Peripheral blood mononuclear cell (primary cell): ENCODE results near the genes STX1B, ITGAX and TP53TG3E.

GRCh38 chr16:30966652-30967269, 9.2 kb downstream of the SETD1A start:
- PRO-cap, 8 experiments, result peak in 2 of 8 experiments; most common plus-strand start chr16:30966736 (in 1)

DNA sequence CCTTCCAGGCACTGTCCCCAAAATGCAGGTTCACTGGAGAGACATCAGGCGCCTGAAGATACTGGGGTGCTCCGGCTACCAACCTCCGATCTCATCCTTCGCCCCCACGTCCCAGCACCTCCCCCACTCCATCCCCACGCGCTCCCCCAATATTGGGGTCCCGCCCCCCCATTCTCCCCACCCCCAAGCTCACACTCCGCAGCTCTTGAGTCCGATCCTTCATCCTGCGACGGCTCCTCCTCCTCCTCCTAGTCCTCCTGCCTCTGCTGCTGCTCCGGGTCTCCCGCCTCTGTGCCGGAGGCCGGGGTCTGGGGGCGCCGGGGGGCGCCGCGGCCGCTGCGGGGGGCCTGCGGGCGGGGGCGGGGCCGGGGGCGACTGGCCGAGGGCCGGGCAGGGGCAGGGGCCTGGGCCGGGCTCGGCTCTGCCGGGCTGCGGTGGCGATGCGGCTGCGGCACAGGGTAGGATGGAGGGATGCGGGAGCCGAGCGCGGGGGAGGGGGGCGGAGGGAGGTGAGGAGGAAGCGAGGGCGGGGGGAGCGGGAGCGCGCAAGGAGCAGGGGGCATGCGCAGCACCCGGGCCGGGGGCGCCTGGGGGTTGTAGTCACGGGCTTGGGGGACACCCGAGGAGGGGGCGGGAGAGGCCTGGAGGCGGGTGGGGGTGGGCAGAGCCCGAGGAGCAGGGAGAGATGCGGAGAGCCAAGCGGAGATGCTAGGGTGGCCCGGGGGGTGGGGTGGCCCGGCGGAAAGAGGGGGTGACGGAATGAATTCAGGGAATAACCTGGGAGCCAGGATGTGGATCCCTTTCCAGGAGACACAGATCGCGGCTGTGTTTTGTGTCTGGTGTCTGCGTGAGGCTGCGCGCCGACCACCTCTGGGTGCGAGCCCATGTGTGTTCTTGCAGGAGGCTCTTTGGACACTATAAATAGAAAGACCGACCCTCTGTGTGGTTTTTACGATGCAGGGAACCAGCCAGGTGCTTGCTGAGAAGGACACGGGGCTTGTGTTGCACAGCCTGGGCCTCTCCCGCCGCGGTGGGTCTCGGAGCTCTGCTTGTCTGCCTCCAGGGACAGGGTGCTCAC, at the start of gene STX1B:
TSS of gene STX1B (minus strand) at position 465 of the 1,078 bp plus-strand sequence.
- PRO-cap, 8 experiments, result no peak in any of the 8 experiments

- PRO-cap, 8 experiments, result no peak in any of the 8 experiments
These were observed 10.4 kb downstream of the ZNF668 start for GRCh38 chr16:31063579-31064160.

DNA sequence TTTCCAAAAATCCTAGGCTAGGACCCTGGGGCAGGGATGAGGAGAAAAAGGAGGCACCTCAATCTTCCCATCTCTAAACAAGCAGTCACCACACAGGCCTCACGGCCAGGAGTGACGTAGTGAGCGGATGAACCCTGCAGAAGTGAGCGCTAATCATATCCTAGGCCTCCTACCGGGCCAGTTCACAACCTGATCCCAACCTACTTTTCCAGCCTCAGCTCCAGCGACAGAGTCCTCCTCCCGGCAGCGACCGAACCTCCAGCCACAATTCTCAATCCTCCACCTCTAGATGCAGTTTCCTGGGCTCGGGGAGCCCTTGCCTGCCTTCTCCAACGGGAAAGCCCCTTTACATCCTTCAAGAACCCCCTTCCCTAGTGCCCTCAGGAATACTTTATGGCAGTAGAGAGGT, 1.5 kb downstream of the ZNF668 start:
- PRO-cap, 8 experiments, result peak in 1 of 8 experiments; most common plus-strand start position 108 of the sequence (in 1); most common minus-strand start position 113 of the sequence (in 1)

- PRO-cap, 8 experiments, result no peak in any of the 8 experiments
These were observed 4.6 kb upstream of the KAT8 start for GRCh38 chr16:31112640-31113465.

GRCh38 chr16:31129712-31130207, 5.8 kb downstream of the PRSS8 start:
- PRO-cap, 8 experiments, result peak in 8 of 8 experiments; most common plus-strand start chr16:31129927 (in 7); most common minus-strand start chr16:31129834 (in 8)

DNA sequence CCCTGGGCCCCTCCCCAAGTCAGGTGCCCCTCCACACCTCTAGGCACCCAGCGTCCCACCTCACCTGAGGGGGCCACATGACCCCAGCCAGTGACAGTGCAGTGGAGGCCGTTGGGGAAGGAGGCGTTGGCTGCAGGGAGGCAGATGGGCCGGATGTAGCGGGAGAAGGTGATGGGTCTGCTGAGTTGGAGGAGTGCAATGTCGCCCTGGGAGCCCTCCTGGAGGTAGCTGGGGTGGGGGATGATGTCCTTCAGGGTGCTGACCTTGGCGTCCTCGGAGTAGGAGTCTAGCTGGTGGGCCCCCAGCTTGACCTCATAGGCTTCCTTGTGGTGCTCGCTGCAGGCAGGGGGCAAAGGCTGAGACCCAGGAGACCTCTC, 2.9 kb downstream of the PRSS8 start:
- PRO-cap, 8 experiments, result no peak in any of the 8 experiments

- PRO-cap, 8 experiments, result peak in 5 of 8 experiments; most common plus-strand start chr16:31188977 (in 2)
These were observed 9.0 kb downstream of the FUS start for GRCh38 chr16:31188701-31189489.

DNA sequence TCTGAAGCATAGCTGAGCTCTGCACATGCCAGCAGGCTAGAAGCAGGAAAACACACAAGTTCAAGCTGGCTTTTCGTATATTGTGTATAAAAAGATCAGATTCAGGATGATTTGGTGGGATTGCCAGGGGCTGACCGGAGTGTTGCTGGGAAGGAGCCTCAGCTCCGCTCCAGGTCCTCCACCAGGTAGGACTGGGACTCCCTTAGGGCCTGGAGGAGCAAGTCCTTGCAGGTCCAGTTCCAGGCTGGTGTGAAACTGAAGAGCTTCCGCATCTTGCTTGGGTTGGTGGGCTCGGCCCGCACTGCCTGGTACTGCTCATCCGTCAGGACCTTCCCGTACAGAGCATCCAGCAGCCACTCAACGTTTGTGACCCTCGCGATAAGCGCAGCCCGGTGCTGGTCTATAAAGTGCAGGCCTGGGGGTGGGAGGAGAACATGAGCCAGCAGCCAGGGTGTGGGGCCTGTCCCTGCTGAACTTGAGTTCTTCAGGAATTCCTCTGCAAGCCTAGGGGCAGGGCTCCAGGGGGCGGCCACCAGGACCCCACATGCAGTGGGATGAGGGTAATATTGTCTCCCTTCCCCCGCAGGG, 1.0 kb downstream of the PYCARD start:
- PRO-cap, 8 experiments, result peak in 6 of 8 experiments; most common plus-strand start position 109 of the sequence (in 5); most common minus-strand start position 357 of the sequence (in 1)

DNA sequence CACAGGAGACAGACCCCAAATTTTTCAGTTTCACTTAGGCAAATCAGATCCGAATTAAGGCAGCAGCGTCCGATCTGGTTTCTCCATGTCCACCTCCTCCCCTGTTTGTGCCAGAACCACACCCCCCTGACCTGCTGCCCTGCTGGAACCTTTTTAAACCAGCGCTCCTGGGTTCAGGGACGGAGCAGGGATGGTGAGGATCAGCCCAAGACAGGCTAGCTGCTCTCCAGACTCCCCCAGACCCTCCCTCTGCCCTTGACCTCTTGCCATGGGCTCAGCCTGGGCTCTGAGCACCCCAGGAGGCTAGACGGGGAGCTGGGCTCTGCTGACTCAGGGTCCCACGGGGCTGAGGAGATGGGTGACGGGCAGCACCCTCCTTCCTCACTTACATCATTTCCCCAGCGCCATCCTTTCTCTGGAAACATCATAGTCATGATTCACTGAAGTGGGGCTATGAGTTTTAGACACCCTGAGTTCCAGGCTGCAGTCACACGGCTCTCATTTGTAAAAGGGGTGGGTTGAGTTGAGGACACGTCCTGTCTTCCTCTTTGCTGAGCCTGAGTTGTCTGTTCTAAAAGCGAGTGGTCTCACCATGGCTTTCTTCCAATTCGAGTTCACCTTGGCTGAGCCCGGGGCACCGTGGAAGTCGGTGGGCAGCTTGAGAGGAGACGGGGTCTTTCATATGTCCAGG, 3.1 kb upstream of the ITGAX start:
- PRO-cap, 8 experiments, result peak in 7 of 8 experiments; most common plus-strand start position 501 of the sequence (in 5); most common minus-strand start position 288 of the sequence (in 7)

GRCh38 chr16:31354862-31355388, at the start of gene ITGAX:
Gene ITGAX, plus strand, starts transcription at chr16:31355176.
- PRO-cap, 8 experiments, result peak in 8 of 8 experiments; most common plus-strand start chr16:31355188 (in 5); most common minus-strand start chr16:31355037 (in 6)

- PRO-cap, 8 experiments, result no peak in any of the 8 experiments
These were observed 709 bp upstream of the COX6A2 start for GRCh38 chr16:31428969-31429168.

- PRO-cap, 8 experiments, result no peak in any of the 8 experiments
These were observed 1.4 kb upstream of the COX6A2 start for GRCh38 chr16:31429254-31430165.

DNA sequence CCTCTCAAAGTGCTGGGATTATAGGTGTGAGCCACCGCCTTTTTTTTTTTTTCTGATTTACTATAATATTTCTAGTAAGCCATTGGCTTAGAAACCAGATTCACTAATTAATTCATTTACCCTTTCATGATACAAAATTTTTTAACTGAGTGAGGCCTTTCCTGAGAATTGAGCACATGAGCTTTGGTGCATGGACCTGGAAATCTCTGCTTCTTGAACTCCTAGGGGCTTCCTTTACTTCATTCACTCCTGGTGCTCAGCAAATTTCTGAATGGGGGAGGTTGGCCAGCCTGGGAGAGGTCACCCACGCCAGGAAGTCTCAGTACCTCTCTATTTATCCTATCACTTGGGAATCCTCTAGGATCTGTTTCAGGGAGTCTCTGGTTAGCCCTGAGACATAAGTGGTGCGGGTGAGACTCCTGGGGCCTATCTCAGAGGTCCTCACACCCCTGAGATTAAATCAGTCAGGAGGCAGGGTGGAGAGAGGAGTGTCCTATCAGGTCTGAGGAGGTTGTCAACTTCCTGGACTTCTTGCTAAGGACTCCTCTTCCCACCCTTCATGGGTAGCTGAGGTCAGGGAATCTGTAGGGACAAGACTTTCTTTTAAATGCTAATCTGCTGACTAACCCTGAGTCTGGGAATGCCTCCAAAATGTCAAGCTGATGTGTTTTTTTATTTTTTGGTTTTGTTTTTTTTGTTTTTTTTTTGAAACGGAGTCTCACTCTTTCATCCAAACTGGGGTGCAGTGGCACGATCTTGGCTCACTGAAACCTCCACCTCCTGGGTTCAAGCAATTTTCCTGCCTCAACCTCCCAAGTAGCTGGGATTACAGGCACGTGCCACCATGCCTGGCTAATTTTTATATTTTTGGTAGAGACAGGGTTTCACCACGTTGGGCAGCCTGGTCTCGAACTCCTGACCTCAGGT, 6.7 kb upstream of the ARMC5 start:
- PRO-cap, 8 experiments, result no peak in any of the 8 experiments

- PRO-cap, 8 experiments, result no peak in any of the 8 experiments
These were observed 36.7 kb upstream of the ZNF267 start for GRCh38 chr16:31836865-31837388.

GRCh38 chr16:32085406-32085765, 167.7 kb upstream of the TP53TG3D start:
- PRO-cap, 8 experiments, result no peak in any of the 8 experiments

DNA sequence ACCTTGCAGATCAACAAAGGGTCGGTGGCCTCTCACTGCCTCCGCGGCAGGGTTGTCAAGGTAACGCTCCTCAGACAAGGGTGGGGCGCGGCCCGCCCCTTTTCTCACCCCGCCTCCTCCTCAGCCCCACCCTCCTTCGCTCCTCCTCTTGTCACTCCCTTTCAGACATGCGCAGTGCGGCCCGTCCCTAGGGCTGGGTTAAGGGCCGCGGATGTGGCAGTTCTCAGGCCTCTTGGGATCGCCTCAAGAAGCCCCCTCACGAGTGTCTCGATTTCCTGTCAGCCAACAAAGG, 516 bp downstream of the TP53TG3D start:
- PRO-cap, 8 experiments, result no peak in any of the 8 experiments

- PRO-cap, 8 experiments, result no peak in any of the 8 experiments
These were observed at the start of gene TP53TG3E for GRCh38 chr16:33303967-33304571. Gene TP53TG3E, plus strand, starts transcription at chr16:33304306.

GRCh38 chr16:34160041-34160336, 700.6 kb downstream of the TP53TG3F start:
- PRO-cap, 8 experiments, result peak in 2 of 8 experiments; most common plus-strand start chr16:34160148 (in 2)

DNA sequence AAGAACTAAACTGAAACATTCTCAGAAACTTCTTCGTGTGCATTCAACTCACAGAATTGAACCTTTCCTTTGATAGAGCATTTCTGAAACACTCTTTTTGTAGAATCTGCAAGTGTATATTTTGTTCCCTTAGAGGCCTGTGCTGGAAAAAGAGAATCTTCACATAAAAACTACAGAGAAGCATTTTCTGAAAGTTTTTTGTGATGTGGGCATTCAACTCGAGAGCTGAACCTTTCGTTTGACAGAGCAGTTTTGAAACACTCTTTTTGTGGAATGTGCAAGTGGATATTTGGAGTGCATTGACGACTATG, 2626.9 kb downstream of the TP53TG3F start:
- PRO-cap, 8 experiments, result no peak in any of the 8 experiments